Mesenteric fat pad (tissue), 1 donor: ENCODE measurements around the genes OR56B2P, OR52L1, CAVIN3, HPX, RRP8, OR2AG1, OR10A4 and OR2D3.

DNA sequence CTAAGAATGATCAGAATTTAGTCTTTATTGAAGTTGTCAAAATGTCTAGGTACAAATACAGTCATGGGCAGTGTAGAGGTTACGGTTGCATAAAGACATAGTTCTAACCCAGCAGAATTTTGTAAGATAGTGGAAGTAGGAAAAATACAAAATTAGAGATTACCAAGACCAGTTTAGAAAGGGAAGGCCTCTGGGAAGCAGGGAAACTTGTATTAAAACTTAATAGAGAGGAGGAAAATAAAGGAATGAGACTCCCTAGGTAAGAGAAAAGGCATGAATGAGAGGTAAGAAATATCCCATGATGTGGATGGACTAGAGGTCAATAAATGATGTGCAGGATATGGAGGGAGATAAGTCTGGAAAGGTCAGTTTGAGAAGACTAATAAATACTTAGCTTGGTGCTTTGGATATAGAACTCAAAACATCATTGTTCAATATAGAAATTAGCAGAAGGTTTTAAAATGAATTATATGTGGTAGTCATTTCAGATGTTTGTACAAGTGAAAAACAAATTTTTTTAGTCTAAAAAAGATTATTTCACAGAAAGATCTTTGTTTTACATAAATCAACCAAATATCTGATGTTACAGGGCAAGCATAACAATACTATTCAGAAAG lies 309 bp upstream of the OR52D1 start:
- PRO-cap: no peak

DNA sequence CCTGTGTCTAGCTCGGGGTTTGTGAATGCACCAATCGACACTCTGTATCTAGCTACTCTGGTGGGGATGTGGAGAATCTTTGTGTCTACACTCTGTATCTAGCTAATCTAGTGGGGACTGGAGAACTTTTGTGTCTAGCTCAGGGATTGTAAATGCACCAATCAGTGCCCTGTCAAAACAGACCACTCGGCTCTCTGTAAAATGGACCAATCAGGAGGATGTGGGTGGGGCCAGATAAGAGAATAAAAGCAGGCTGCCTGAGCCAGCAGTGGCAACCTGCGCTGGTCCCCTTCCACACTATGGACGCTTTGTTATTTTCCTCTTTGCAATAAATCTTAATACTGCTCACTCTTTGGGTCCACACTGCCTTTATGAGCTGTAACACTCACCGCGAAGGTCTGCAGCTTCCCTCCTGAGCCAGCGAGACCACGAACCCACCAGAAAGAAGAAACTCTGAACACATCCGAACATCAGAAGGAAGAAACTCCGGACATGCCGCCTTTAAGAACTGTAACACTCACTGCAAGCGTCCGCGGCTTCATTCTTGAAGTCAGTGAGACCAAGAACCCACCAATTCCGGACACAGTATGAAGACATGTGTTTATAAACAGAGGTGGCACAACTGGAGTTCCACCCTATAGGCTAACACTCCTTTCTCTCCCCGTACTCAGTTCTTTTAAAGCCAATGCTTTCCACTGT lies 1.1 kb downstream of the TRIM5 start:
- PRO-cap: unidirectional peak, plus-strand start at position 274 of the sequence

GRCh38 chr11:5760848-5761329 lies at the start of gene OR56B2P:
Gene OR56B2P (plus strand): TSS chr11:5761153.
- PRO-cap: no peak

DNA sequence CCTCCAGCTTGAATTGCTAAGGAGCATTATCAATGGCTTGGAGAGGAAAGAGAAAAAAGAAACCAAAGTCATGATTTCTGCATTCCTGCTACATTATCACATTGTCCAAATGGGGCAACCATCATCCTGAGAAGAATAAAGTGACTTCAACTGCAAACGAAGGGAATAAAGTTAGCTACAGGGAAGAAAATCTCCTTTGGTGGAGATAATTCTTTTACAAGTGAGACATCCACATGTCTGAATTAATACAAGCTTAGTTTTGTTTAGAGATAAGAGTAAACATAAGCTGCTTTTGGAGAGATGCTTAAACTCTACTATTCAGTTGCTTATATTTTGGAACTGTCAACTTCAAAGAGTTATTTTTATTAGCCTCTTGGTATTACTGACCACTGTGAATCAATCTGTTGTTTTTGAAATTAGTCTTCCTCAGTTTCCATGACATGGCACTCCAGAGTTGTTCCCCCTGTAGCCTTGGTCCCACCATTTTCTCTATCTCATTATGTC lies at the start of gene OR52L1:
Gene OR52L1, minus strand, starts transcription at position 127 of the 504 bp plus-strand sequence.
- PRO-cap: no peak

DNA sequence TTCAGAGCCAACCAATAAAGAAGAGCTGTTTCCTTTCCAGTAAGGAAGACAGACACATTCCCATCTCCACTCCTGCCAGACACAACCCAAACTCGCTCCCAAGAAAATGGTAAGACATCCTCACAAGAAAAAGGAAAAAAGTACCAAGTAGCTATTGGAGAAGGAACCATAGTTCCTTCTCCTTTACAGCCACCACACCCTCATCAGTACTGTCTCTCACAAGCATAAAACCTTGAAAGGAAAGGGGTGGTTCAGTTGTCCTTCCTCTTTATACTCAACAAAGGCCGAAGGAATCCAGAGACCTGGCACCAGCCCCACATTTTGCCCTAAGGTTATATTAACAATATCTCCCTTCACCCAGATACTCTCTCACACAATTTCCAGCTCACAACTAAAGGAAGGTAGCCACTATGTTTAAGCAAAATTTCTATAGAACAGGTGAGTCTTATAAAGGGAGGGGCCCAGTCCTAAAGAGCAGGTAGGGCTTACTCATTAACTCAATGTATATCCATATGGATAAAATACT lies 8.6 kb downstream of the FHIP1B start:
- PRO-cap: no peak

DNA sequence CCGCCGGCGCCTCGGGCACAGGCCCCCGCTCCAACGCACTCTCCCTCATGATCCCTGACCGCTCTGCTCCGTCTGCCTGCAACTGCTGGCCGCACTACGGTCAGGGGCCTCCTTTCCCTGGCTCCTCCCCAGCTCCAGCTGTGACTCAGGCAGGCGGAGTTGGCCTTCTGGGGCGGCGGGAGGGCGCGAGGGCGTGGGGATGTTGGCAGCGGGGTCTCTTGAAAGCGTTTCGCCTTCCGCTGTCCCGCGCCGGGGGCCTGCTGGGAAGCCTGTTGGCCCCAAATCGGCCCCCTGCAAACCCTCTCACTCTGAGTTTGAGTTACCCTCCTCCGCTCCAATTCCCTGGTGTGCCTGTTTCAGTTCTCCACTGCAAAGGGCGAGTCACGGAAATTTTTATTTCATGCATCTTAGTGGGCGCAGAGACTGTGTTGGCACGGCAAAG lies at the start of gene CAVIN3:
Gene CAVIN3, minus strand, starts transcription at position 74 of the 442 bp plus-strand sequence.
- PRO-cap: bidirectional peak, plus-strand start at position 200 of the sequence, minus-strand start at position 74 of the sequence

DNA sequence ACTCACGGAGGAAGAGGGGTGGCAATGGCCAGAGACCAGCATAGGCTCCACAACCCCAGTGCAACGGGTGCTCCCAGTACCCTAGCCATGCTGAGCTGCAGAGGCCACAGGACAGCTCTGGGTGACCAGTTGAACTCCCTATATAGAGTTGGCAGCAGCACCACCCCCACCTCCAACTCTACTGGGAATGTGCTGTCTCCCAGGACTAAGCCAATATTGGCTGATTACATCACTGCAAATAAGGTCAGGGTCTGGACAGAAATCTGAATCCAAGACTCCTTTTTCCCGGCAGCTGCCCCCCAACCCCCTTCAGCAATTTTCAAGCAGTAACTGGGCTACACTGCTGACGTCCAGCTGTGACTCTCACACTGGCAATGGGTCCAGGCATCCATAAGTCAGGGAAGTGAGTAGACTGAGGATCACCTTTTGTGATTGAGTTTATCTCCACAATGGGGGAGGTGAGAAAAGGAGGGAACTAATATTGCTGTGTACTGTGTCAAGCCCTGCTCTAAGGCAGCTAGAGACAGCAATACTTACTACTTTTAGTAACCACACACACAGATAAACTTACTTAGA lies at the start of gene HPX:
Gene HPX, minus strand, starts transcription at position 113 of the 576 bp plus-strand sequence.
- PRO-cap: no peak

DNA sequence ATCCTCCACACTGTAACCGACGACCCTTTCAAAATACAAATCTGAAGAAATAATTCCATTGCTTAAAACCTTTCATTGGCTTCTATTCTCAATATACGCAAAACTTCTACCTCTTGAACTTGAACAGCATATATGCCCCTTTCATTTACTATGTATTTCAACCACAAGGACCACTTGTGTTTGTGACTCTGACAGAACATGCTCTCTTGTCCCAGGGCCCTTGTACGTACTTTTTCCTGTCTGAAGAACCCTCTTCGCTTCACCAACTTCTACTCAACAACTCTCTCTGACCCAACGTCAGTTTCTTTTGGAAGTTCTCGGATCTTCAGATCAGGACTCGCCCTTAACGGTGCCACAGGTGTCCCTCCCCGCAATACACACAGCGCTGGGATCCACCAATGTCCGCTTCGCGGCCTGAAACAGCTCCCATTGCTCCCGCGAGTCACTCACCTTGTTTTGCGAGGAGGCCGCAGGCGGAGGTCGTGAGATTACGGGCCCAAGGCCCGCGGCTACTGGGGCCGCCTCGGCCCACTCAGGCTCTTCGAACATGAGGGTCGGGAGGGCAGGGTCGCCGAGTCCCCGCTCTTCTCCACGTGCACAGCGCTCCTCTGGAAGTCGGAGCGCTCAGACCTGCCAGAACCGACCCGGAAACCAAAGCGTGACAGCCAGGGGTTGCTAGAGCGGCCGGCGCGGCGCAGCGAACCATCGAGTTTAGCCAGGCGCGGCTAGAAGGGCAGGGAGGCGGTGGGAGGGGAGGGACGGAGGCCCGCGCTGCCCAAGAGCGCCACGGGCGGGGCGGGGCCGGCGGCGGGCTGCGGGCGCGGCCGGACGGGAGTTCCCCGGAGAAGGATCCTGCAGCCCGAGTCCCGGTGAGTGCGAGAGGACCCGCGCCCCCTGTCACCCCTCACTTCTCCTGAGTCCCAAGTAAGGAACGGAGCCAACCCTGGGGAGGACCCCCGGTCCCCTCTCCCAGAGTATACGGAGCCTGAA lies at the start of gene RRP8:
Gene RRP8, minus strand, starts transcription at position 663 of the 990 bp plus-strand sequence.
- PRO-cap: bidirectional peak, plus-strand start at position 821 of the sequence, minus-strand start at position 653 of the sequence

GRCh38 chr11:6608785-6609298 lies 3.2 kb downstream of the TAF10 start:
- PRO-cap: no peak

- PRO-cap: no peak
Observed at GRCh38 chr11:6646588-6647890, 8.6 kb downstream of the DCHS1 start.

- PRO-cap: no peak
Observed at GRCh38 chr11:6728259-6728973, 43.4 kb downstream of the OR2AG2 start.

GRCh38 chr11:6782841-6783101 lies at the start of gene OR2AG1:
Gene OR2AG1 (plus strand): TSS chr11:6783020.
- PRO-cap: no peak

- PRO-cap: no peak
Observed at GRCh38 chr11:6876211-6876916, at the start of gene OR10A4. Gene OR10A4 (plus strand): TSS chr11:6876625.

- PRO-cap: no peak
Observed at GRCh38 chr11:6920557-6921289, at the start of gene OR2D3. Gene OR2D3 (plus strand): TSS chr11:6921002.

DNA sequence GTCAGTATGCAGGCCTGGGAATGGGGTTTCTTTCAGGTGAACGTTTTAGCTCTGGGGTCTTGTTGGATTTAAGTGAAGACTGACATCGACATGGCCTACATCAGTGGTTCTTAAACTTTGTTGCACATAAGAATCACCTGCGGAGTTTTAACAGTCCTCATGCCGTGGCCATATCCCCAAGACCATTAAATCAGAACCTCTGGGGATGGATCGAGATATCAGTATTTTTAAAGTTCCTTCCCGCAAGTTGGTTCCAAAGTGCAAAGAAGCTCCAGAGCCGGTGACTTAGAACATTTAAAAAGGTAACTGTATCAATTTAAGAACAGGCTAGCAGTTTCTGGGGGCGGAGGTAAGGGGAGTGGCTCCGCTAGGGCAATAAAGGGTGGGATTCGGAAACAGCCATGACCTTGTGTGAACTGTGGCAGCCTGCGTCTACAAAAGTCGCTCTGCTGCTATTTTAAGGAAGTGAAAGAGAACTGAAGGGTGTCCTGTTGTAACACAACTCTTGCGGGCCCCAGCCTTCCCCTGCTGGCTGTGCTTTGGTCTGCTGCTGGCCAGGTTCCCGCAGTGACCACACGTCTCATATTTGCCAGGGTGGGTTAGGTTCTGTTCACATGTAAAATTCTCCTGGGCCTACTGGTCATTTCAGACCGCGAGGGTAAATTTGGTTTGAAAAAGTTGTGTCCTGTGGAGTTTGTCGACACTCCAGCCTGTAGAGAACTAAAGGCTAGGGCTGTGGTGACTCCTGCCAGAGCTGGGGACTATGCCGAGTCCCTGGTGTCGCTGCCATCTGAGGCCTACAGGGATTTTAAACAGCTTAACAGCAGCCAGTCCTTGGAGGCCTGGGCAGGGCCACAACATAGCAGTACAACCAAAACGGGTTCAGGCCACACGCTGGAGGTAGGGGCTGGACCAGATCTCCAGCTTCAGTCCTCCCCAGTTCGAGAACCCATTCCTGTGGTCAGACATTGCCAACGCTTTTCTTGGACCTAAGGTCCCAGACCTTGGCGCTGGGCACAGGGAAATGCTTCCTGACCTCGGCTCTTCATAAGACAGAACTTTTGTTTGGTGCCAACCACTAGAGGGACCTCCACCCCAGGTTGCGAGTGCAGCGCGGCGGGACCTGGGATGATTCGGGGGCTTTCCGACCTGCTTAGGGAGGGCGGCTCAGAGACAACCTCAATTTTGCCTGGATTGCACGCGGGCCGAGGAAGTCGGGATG lies 1.2 kb upstream of the PPFIBP2 start:
- PRO-cap: no peak

GRCh38 chr11:7573348-7574387 lies 59.9 kb downstream of the PPFIBP2 start:
- PRO-cap: no peak

DNA sequence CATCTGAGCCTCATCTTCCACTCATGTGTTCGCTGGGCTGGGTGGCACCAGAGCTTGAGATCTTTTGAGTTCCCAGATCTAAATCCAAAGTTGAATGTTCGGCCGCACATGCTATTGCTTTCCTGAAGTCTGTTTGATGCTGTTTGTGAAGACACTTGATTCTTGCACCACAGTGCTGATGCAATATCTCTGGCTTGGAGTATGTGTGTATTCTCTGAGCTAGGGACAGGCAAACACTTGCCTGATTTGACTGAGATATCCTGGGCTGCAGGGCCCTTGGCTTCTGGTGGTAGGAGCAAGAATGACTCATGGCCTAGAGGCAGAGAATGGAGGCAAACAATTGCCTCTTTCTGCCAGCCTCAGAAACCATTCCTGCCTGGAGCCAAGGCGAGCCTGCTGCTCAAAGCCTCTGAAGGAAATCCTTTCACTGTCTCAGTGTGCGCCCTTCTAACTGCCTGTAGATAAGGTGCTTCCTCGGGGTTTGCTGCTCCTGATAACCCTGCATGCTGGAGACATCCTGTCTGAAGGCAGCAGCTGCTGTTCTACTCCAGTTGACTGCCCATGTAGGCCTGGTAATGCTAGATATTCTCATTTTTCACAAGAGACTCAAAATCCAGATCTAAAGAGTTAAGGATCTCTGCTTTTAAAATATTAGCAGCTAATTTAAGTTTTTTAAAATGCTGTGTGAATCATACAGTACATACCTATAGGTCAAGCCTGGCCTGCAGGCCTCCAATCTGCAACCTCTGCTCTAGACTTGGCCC lies 72.9 kb downstream of the CYB5R2 start:
- PRO-cap: no peak

DNA sequence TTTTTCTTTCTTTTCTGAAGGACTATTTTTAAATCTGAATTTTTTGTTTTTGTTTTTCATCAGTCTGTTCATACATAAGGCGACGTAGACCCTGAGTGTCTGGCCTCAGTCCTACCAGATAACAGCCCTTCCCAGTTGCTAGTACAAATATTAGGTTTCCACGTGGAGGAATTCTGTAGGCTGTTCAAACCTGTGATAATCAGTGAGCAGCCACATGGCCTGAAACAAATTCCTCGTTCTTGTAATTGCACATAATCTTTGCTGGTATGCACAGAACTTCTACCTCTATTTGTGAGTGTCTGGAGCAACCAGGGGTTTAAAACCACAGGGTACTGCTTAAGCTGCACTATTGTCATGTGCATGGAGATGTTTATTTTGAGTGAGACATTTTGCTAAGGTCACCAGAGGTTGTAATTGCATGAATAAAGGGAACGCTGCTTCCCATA lies 60.7 kb downstream of the CYB5R2 start:
- PRO-cap: no peak

DNA sequence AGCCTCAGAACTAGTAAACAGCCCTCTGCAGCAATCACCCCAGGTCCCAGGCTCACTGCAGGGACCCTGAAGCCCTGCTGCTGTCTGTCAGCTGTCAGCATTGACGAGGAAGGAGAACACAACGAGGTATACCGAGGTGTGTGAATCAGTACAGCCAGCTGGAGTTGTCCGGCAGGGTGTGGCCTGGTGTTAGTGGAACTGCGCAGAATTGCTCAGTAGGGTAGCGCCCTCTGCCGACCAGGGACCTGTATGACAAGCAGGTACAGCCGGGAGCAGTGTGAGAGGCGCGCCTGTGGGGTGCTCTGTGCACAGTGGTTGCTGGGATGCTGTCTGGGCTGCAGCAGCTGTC lies 7.6 kb downstream of the CYB5R2 start:
- PRO-cap: no peak

DNA sequence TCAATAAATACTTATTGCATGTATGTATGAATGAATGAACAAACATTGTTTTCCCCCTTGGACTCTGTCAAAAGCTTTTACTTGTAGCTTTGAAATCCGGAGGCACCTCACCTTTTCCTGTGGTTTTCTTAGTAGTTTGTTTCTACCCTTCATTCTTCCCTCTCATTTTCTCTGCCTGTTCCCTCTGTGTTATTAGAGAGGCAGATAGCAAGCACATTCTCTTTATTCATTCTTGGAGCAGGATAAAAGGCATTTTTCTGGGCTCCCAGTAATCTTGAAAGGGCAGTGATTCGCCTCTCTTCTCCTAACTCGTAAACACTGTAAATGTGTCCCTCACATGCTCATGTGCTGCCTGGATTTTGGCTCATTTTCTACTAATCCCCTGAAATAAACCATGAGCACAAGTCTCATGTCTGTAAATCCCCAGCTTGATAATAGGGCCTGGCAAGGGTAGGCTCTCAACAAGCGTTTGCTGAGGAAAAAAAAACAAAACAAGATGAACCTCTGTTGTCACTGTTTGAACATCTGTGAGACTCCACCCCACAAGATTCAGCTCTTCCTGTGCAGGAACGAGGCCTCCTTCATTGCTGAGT lies 4.3 kb upstream of the CYB5R2 start:
- PRO-cap: no peak